Gastrocnemius medialis (tissue), 3 donors: ENCODE measurements around a stretch of chr9.

- PRO-cap: no peak
- RAMPAGE, long total RNA, 3 experiments: no peak in any of the 3 experiments
Measured at GRCh38 chr9:94873031-94873386, 146.5 kb downstream of the AOPEP start.

GRCh38 chr9:94907750-94908722, 181.5 kb downstream of the AOPEP start:
- PRO-cap: no peak
- RAMPAGE, long total RNA, 3 experiments: no peak in any of the 3 experiments

DNA sequence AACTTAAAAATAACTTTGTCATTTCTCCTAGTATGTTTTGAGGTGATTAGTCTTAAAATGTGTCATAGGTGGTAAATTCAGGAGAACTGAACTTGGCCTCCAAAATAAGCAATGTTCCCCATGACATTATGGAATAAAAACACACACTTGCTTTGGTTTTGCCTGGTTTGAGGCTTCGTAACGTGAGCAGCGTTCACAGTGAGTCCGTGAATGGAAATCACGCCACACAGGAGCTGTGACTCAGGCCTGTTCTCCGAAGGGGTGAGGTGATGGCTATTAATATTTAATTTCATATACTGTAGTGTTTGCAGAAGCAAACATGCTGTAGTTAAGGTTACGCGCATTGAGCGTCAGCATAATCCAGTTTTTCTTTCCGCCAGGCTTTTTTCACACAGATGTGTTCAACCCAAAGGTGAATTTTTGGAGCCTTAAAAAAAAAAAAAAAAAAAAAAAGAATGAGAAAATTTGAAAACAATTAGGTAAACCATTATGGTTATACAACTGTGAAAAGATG, 182.5 kb downstream of the AOPEP start:
- PRO-cap: no peak
- RAMPAGE, long total RNA, 3 experiments: no peak in any of the 3 experiments

- PRO-cap: unidirectional peak, plus-strand start at chr9:94937733
- RAMPAGE, long total RNA, 3 experiments: no peak in any of the 3 experiments
Measured at GRCh38 chr9:94937413-94937989, 211.0 kb downstream of the AOPEP start.

DNA sequence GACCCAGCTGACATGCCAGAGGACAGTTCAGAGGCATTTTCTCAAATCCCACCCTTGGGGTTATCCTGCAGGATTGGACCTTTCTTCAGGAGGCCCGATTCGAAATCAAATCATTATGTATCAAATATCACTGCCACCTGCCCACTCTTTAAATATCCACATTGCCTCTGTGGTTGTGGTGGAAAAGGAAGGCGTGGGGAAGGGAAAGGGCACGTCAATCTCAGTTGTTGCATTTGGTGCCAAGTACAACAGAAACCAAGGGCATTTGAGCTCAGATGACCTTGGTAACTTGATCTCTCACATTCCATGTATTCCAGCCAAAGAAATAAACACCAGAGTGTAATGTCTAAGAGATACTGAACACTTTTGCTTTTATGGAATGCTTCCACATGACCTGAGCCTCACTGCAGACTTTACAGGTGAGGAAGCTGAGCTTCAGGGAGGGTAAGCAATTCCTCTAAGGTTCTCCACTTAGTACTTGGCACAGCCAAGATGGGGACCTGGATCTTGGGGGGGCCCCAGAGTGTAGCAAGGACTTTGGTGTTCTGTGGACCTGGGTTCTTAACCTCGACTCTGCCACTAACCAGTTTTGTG, 224.4 kb downstream of the AOPEP start:
- PRO-cap: no peak
- RAMPAGE, long total RNA, 3 experiments: no peak in any of the 3 experiments

DNA sequence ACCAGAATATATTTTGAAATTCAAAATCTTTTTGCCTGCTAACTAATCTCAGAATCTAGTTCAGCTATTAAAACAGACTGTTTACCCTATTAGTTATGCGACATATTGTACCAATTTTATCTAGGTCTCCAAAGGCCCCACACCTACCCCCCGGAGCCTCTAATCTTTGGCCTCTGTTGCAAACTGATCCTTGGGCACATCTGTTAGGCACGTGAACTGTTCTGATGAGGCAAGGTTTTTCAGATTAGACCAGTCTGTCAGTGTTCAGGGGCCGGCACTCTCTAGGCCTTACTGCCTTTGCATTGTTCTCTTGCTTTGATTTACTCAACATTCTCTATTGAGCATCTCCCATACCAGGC, 244.9 kb downstream of the AOPEP start:
- PRO-cap: no peak
- RAMPAGE, long total RNA, 3 experiments: no peak in any of the 3 experiments

DNA sequence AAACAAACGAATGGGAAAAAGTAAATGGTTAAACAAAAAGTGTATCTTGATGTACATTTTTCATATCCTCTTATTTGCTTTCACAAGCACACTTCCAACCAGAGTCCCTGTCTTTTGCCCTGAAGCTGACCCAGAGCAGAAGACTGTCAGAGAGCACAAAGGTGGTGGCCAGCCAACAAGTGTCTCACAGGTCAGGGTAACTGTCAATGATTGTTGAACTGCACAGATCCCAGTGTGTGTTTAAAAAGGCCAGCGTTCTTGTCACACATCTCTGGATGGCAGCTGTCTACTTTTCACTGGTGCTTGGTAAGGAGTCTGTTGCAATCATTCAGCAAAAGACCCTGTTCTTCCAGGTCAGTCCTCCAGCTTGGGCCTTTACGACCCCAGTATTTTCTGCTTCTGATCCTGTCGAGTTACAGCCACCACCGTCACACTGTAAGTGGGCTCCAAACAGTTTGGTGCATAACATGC, 265.5 kb downstream of the AOPEP start:
- PRO-cap: no peak
- RAMPAGE, long total RNA, 3 experiments: no peak in any of the 3 experiments

GRCh38 chr9:95039320-95039632, 278.2 kb downstream of the FANCC start:
- PRO-cap: no peak
- RAMPAGE, long total RNA, 3 experiments: no peak in any of the 3 experiments

- PRO-cap: no peak
- RAMPAGE, long total RNA, 3 experiments: no peak in any of the 3 experiments
Measured at GRCh38 chr9:95043844-95044387, 273.6 kb downstream of the FANCC start.

DNA sequence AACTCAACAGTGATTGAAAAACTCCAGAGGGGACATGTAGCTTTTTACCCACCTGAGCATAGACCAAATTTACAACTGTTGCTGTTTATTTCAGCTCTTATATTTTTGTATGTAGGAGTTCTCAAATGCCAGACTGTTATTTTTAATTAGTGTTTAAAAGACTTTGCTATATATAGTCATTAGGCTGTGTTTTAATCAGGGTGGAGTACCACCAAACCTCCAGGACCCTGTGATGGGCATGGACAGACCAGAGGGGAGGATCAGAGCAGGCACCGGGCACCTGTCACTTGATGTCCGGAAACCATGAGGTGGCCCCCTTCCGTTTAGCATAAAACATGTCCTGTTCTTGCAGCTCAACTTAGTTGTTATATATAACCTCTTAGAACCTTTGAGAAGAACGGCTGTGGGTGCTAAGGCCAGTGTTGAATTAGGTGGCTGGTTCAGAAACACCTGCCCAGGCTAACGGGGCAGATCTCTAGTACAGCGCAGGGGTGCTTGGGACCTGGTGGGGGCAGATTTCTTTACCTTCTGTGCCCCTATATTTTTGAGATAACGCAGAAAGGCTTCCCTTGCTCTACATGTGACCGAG, 255.6 kb downstream of the FANCC start:
- PRO-cap: no peak
- RAMPAGE, long total RNA, 3 experiments: no peak in any of the 3 experiments

- PRO-cap: no peak
- RAMPAGE, long total RNA, 3 experiments: no peak in any of the 3 experiments
Measured at GRCh38 chr9:95101963-95102471, 215.5 kb downstream of the FANCC start.

DNA sequence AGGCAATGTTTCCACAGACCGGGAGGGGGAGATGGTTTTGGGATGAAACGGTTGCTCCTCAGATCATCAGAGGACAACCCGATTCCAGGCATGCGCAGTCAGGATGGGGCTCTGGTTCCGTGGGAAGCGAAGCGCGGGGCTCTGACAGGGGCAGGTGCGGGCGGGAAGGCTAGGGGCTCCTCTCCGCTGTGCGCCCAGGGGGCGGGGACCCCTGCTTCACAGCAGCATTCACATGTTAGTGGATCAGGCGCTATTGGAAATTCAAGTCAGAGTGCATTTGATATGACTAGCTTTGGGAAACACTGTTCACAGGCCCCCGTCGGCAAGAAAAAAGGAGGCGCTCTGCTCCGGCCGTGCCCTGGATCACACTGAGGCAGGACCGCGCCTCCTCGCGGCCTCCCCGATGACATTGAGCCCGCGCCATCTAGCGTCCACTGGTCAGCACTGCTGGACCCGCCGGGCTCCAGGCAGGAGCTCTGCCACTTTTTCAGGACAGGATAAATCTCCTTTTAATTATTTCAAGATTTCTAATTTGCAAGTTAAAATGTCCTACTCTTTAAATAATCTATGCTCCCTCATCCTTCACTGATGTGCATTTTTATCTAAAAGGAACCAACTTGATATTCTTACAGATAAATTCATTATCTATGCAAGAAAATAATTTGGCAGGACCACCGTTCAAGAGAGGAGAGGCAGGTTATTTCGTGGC, 190.0 kb downstream of the FANCC start:
- PRO-cap: unidirectional peak, minus-strand start at position 370 of the sequence
- RAMPAGE, long total RNA, 3 experiments: no peak in any of the 3 experiments

GRCh38 chr9:95134177-95135016, 183.1 kb downstream of the FANCC start:
- PRO-cap: no peak
- RAMPAGE, long total RNA, 3 experiments: no peak in any of the 3 experiments

GRCh38 chr9:95168147-95168500, 149.4 kb downstream of the FANCC start:
- PRO-cap: no peak
- RAMPAGE, long total RNA, 3 experiments: no peak in any of the 3 experiments

GRCh38 chr9:95316691-95317173, 777 bp downstream of the FANCC start:
- PRO-cap: bidirectional peak, plus-strand start at chr9:95317039, minus-strand start at chr9:95316930
- RAMPAGE, long total RNA, 3 experiments: no peak in any of the 3 experiments

- PRO-cap: no peak
- RAMPAGE, long total RNA, 3 experiments: no peak in any of the 3 experiments
Measured at GRCh38 chr9:95478302-95478721, 30.8 kb downstream of the PTCH1 start.

GRCh38 chr9:95502255-95502649, 6.8 kb downstream of the PTCH1 start:
- PRO-cap: no peak
- RAMPAGE, long total RNA, 3 experiments: no peak in any of the 3 experiments

DNA sequence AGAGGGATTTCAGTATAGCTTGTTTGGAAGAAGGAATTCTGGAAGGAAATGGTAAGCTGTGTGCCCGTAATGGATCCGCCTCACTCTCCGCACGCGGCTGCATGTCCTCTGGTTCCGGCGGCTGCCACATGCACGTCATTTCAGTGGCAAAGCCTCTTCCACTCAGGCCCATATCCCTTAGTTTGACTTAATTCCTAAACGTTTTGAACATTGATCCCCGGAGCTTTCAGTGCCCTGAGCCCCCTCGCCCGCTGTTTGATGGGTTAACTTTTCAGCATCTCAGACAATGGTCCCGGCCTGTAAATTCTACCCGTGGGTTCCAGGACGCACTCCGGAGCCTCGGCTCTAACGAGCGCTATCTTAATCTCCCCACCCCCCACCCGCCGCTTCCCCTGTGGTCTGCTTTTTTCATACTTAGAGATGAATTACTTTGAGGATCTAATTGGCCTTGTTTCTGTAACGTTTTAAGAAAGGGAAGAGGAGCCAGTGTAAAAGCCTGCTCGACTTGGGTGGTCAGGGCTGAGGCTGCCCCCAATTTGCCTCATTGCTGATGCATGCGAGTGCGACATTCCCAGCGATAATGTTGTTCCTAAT, 3.0 kb upstream of the PTCH1 start:
- PRO-cap: no peak
- RAMPAGE, long total RNA, 3 experiments: no peak in any of the 3 experiments

DNA sequence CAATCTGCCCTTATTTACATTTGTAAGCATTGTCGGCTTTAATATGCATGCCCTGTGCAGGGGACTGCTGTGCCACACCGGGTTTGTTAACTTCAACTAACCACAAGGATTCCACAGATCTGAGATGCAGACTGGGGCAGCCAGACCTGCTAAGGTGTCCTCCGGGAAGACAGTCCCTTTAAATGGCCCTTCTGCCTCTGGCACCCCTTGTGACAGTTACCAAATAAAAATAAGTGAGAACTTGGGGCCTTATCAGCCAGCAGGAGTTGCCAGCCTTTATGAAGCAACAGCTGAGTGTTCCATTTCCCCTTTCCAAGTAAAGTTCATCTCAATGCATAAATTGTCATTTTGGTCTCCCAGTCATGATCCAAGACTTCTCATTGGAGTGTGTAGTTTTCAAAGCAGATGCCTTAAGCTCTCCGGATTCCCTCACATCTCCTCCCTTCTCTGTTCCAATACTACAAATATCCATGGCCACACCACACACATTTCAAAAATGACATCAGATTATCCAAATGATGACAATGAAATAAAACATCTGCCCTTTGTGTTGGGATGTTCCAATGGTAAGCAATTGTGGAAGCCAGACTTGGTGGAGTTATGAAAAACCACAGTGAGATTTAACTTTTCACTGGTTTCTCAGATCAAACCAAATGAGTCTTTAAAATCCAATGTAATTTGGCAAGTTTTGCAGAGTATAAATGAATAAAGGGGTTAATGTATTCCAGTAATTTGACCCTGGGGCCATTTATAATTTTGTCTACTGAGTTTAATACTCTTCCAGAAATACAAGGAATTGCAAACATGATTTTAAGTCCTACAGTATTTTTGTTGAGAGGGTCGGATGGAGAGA, 3.8 kb upstream of the PTCH1 start:
- PRO-cap: no peak
- RAMPAGE, long total RNA, 3 experiments: no peak in any of the 3 experiments

DNA sequence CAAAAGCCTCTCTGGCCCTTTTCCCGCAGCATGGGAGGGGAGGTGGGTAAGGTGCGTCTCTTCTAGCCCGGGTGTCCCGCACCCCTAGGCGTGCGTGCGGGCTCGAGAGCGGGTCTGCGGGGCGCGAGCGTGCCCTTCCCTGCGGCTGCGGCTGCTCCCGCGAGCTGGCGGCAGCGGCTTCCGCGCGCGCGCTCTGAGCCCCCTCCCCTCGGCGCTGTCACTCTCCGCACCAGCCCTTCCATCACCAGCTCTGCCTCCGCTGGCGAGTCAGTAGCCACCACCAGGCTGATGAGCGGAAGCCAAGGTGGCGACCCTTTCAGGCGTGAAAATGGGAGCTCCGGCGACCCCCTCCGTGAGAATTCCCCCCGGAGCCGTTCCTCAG, 6.7 kb upstream of the PTCH1 start:
- PRO-cap: no peak
- RAMPAGE, long total RNA, 3 experiments: no peak in any of the 3 experiments